Non-pigmented ciliary epithelial cell (primary cell): ENCODE measurements around a stretch of chr3.

DNA sequence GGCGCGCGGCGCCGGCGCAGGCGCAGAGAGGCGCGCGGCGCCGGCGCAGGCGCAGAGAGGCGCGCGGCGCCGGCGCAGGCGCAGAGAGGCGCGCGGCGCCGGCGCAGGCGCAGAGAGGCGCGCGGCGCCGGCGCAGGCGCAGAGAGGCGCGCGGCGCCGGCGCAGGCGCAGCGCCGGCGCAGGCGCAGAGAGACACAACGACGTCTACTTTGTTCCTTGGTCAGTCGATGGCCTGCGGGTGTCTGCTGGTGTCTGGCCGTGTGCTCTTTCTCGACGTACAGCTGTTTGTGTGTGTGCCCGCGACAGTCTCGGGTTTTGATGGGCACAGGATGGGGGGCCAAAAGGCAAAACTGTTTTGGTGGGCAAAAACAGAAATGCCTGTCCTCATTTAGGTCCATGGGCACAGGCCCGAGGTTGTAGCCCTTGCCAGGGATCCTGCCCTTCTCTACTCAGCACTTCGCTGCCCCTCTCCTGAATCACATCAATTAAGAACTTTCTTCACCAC is 184.9 kb upstream of the CHL1 start:
- RRBS = no CpG with 5 or more reads among the region's 58 CpGs

GRCh38 chr3:2099039-2099684 is 496 bp downstream of the CNTN4 start:
- RRBS = 3% methylated on average over 25 of the region's 59 CpGs

DNA sequence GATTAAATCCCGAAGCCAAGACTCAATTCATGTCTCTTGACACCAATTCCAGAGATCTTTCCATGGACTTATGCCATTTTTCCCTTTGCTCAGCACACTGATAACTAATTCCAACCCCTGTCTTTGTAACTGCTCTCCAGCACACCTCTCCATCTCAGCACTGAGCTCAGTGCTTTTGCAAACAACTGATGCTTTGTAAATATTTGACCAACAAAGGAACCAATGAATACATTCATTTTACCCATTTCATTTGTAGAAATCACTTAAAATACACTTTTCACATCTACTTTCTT is 249.0 kb downstream of the IL5RA start:
- RRBS = no CpG with 5 or more reads among the region's 1 CpG

DNA sequence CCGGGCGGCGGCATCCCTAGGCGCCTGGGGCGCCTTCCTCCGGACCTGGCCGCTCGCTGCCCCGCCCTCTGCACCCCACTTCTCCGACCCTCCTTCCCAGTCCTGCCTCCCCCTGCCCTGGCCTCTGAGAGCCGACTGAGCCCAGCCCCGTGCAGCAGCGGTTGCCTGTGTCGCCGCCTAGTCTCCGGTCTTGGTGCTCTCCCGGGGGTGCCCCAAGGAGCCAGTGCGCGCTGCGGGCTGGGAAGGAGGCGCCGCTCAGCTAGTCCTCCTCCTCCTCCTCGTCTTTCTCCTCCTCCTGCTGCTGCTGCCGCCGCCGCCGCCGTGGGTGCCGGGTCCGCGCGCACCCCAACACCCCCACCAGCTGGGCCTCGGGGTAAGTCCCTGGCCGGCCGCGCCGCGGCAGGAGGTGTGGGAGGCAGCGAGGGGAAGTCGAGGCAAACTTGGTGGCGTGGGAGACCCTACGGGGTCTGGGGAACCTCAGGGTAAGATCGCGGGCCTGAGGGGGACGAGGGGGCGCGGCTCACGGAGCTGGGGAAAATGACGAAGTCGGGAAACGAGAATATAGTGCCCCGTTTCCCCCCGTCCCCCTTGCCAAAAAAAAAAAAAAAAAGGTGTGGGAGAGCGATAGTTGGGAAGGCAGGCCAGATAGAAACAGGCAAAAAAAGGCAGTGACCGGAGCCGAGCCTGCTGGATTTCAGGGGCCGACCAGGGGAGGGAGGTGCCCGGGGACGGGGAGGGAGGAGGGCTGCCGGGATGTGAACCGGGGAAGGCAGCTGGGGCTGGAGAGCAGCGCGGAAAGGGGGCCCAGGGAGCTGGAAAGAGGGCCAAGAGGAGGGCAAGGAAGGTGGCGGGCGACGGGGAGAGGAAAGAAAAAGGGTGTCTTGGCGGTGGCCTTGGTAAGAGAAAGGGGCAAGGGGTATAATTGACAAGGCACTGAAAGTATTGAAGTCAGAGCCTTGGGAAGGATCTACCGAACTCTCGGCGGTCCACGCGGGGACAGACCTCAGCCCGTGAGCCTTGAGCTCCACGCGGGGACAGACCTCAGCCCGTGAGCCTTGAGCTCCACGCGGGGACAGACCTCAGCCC is 659 bp downstream of the LRRN1 start:
- RRBS = 3% methylated on average over 16 of the region's 78 CpGs

DNA sequence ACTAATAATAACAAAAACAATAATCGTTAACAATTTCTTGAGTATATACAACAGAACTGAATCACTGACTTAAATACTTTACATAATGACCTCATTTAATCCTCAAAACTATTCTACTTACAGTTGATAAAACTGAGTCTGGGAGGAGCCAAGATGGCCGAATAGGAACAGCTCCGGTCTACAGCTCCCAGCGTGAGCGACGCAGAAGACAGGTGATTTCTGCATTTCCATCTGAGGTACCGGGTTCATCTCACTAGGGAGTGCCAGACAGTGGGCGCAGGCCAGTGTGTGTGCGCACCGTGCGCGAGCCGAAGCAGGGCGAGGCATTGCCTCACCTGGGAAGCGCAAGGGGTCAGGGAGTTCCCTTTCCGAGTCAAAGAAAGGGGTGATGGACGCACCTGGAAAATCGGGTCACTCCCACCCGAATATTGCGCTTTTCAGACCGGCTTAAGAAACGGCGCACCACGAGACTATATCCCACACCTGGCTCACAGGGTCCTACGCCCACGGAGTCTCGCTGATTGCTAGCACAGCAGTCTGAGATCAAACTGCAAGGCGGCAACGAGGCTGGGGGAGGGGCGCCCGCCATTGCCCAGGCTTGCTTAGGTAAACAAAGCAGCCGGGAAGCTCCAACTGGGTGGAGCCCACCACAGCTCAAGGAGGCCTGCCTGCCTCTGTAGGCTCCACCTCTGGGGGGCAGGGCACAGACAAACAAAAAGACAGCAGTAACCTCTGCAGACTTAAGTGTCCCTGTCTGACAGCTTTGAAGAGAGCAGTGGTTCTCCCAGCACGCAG is 163.9 kb downstream of the LRRN1 start:
- RRBS = no CpG with 5 or more reads among the region's 33 CpGs

- RRBS = no CpG with 5 or more reads among the region's 2 CpGs
Observed at GRCh38 chr3:4336792-4337471, 33.8 kb downstream of the SETMAR start.

DNA sequence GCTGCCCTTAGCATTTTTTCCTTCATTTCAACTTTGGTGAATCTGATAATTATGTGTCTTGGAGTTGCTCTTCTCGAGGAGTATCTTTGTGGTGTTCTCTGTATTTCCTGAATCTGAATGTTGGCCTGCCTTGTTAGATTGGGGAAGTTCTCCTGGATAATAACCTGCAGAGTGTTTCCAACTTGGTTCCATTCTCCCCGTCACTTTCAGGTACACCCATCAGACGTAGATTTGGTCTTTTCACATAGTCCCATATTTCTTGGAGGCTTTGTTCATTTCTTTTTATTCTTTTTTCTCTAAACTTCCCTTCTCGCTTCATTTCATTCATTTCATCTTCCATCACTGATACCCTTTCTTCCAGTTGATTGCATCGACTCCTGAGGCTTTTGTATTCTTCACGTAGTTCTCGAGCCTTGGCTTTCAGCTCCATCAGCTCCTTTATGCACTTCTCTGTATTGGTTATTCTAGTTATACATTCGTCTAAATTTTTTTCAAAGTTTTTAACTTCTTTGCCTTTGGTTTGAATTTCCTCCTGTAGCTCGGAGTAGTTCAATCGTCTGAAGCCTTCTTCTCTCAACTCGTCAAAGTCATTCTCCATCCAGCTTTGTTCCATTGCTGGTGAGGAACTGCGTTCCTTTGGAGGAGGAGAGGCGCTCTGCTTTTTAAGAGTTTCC is 63.1 kb downstream of the SETMAR start:
- RRBS = no CpG with 5 or more reads among the region's 13 CpGs

- RRBS = no CpG with 5 or more reads among the region's 9 CpGs
Observed at GRCh38 chr3:4417823-4418342, 49.2 kb downstream of the SUMF1 start.

GRCh38 chr3:4723245-4723444 is 230.0 kb downstream of the ITPR1 start:
- RRBS = no CpG with 5 or more reads among the region's 4 CpGs

DNA sequence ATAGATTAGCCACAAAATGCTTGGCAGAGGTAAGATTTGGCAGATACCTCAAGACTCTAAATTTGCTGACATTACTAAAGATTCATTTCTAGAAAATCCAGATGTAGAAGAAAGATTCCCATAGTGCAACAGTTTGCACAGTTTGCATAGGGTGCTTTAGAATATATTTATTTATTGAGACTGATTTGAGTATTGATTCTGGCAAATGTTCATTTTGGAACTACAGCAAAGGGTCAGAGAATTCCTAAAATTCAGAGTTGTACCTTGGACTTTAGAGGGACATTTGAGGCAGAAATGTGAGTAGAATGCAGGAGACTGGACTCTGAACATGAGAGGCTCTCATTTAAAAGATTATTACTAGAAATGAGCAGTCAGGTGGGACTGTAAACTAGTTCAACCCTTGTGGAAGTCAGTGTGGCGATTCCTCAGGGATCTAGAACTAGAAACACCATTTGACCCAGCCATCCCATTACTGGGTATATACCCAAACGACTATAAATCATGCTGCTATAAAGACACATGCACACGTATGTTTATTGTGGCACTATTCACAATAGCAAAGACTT is 101.8 kb upstream of the BHLHE40 start:
- RRBS = no CpG with 5 or more reads among the region's 3 CpGs

DNA sequence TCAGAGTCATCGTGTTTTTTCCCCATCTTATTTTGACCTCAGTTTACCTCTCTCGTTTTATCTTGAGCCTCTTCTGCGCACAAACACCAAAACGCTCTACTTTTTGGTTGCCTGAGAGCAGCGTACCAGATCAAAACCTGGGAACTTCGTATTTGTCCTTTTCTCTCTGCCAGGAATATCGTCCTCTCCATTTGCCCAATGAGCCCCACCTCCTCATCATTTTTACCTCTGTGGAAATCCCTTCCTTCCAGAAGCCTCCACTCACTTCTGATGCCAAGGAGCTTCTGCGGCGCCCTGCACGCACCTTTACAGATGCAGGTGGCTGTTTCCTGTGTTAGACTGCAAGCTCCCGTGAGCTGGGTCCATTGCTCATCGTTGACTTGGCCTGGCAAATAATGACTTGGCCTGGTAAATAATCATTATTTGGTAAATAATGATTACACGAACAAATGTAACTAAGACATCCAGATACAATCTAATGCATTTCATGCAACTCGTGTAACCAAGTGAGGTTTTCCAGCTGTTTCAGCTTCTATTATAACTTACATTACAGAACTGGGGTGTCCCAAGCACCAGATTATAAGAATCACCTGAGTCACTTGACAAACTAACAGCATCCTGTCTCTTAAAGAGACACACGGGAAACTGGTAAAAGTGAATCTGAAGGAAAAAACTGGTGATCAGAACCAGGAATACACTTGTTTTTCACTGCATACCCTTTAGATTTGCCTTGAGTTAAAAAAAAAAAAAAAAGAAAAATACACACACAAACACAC is 92.1 kb upstream of the BHLHE40 start:
- RRBS = no CpG with 5 or more reads among the region's 15 CpGs

DNA sequence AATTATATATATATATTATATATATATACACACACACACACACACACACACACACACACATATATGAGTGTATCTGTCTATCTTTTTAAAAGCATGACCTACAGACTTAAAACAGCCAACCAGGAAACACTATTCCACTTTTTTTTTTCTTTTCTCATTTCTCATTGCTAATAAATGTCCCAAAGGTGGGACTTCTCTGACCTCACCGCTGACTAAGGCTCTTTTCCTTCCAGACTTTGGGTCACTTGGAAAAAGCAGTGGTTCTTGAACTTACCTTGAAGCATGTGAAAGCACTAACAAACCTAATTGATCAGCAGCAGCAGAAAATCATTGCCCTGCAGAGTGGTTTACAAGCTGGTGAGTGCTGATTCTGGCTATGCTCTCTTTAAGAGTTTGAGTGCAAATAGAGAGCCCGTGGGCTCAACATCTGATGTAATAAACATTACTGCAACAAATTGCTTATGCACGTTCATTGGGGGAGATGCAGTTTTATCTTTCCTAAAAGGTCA is 2.0 kb downstream of the BHLHE40 start:
- RRBS = no CpG with 5 or more reads among the region's 3 CpGs

DNA sequence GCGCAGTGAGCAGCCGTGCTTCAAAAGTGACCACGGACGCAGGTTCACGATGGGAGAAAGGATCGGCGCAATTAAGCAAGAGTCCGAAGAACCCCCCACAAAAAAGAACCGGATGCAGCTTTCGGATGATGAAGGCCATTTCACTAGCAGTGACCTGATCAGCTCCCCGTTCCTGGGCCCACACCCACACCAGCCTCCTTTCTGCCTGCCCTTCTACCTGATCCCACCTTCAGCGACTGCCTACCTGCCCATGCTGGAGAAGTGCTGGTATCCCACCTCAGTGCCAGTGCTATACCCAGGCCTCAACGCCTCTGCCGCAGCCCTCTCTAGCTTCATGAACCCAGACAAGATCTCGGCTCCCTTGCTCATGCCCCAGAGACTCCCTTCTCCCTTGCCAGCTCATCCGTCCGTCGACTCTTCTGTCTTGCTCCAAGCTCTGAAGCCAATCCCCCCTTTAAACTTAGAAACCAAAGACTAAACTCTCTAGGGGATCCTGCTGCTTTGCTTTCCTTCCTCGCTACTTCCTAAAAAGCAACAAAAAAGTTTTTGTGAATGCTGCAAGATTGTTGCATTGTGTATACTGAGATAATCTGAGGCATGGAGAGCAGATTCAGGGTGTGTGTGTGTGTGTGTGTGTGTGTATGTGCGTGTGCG is 4.1 kb downstream of the BHLHE40 start:
- RRBS = no CpG with 5 or more reads among the region's 21 CpGs

- RRBS = no CpG with 5 or more reads among the region's 6 CpGs
Observed at GRCh38 chr3:5012986-5013903, 34.0 kb downstream of the BHLHE40 start.

- RRBS = no CpG with 5 or more reads among the region's 9 CpGs
Observed at GRCh38 chr3:5181060-5182425, 6.0 kb upstream of the EDEM1 start.

GRCh38 chr3:5189220-5189527 is 1.7 kb downstream of the EDEM1 start:
- RRBS = no CpG with 5 or more reads among the region's 6 CpGs

- RRBS = no CpG with 5 or more reads among the region's 3 CpGs
Observed at GRCh38 chr3:5218549-5218924, 31.0 kb downstream of the EDEM1 start.

DNA sequence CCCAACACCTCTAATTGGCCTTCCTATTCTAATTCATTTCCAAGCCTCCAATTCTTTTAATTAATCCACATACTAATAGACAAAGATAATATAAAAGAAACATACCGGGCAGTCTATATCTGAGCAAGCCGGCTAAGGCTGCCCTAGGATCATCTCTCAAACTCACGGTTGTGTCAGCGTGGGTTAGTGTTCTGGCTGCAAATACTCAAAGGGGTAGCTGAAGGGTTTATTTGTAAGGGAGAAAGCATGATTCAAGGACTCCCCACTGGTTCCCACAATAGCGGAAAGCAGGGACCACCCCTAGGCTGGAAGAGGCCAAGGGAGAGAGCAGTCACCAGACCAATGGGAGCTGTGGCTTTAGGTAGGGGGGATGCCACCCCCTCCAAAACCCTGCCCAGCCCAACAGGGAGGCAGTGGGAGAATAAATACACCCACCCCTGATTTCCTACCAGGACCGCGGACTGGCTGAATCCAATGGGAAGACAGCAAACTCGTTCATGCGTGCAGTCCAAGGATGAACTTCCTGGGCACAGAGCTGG is 7.3 kb upstream of the LMCD1 start:
- RRBS = no CpG with 5 or more reads among the region's 9 CpGs

- RRBS = no CpG with 5 or more reads among the region's 12 CpGs
Observed at GRCh38 chr3:8503899-8504990, 2.6 kb downstream of the LMCD1 start.